Thoracic aorta (tissue), 1 donor: Measurements from ENCODE around the genes KRTAP26-1, KRTAP13-3 and KRTAP19-1.

GRCh38 chr21:25907483-25907949 is 172.7 kb downstream of the GABPA start:
- RAMPAGE, long total RNA = no peak

GRCh38 chr21:25911518-25912099 is 176.8 kb downstream of the GABPA start:
- RAMPAGE, long total RNA = no peak

DNA sequence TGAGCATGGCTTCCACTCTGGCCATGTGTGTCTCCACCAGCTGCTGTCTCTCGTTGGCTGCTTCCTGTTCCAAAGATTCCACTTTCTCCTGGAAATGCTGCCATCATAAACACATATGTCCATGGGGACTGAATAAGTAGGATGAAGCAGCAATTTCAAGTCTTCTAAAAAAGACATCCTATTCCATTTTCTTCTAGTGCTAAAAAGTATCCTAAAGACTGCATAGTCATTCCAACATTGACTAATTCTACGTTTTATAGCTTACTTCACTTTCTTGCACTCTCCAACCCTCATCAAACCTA is 195.5 kb downstream of the APP start:
- RAMPAGE, long total RNA = no peak

DNA sequence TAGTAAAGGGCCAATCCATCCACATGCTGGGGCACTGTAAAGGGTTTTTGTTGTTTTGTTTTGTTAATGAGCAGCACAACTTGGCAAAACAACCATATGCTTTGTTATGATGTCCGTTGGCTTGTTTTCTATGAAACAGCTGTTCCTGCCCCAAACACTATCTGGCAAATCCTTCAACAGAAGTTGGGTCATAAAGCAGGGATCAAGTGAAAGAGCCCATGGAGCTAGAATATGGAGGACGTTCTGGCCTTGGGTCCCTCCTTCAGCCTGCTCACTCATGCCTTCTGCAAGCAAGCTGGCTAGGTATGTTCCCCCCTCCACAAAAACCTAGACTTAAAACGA is 183.6 kb downstream of the APP start:
- RAMPAGE, long total RNA = no peak

DNA sequence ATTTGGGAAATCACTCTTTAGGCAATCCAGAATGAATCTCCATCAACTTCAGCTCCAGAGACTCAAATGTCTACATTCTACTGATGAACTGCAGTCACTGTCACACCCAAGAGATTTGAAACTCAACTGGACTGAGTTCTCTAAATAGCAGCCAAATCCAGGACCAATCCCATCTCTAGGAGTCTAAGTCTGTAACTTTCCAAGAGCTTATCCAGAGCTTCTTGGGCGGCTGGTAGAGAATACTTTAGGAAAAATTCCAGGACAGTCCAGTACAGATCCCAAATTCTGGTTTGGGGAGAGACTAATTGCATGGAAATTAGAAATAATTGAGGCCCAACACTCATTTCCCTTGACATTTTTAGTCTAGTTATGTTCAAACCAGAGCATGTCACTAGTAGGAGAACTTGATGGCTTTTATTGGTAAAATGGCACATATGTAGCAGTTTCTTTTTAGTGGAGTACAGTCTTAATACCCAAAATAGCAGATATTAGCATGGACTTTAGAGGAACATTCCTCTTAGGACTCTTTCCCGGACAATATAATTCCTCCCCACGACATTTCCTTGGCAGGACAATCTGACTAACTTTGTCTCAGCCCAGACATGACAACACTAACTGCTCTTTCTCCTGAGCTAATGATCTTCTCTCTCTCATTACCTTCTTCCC is 62.7 kb downstream of the ADAMTS1 start:
- RAMPAGE, long total RNA = no peak

GRCh38 chr21:26799829-26800508 is 45.2 kb downstream of the ADAMTS1 start:
- RAMPAGE, long total RNA = no peak

DNA sequence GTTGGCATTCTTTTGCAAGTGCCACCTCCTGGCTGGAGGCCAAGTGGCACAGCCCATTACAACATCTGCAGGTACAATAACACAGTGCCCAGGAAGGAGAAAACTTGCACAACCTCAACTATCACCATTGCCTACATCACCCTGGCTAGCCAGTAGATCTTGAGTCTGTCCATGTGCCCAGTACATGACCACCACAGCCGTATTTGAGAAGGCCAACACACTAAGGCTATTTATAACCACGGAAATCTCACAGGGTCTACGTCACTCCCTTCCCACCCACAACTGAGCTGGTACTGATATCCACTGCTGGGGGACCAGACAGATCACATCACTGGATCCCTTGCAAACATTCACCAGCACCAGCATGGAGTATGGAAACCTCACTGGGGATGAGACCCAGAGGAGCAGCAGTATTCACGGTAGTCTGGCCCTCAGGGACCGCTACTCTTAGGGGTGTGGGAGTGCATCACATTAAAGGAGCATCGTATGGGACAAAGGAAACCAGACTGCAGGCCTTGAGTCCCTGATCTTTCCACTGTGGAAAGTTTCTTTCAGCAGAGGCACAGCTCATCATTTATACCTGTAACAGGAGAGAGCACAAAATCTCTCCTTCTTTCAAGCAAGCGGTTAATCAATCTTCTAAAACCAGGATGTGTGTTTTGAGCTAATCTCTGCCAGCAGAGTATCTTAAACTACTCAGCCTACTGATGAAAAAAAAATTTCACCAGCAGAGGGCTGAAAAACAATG is 11.4 kb downstream of the ADAMTS1 start:
- RAMPAGE, long total RNA = no peak

DNA sequence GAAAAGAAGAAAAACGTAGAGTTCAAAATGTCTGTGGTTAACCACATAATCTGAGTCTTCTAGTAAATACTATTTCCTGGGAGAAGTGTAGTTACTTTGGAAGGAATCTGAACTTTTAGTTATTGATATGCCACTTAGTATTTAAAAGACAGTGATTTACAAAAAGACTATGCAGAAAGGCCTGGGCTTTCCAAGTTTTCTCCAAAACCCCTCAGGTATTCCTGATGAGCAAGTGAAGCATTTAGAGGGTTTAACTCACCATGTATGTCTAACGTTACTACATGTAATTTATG is 9.9 kb downstream of the ADAMTS1 start:
- RAMPAGE, long total RNA = no peak

DNA sequence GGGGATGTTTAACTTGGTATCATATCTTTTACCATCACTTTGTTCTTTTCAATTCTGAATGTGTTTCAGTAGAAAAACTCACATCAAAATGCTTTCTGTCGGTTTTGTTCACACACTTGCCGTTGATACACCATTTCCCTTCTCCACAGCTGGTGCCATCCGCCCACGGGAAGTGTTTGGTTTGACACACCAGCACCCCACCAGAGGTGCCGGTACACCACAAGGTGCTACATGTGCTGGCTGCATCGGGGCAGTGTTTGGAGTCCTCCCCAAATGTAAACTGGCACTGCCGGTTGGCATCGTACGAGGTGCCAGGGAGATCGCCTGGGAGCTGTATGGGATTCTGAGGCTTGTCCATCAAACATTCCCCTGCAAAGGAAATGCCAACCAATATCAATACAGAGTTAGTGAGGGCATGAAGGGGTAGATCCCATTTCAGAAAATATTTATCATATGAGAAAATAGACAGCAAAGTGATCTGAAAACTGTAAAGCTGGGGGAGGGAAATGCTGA is 5.0 kb downstream of the ADAMTS1 start:
- RAMPAGE, long total RNA = no peak

GRCh38 chr21:28375351-28376105 is 509.6 kb downstream of the N6AMT1 start:
- RAMPAGE, long total RNA = no peak

- RAMPAGE, long total RNA = start-site peak on the minus strand at chr21:28804201-28804247, 6 reads
Observed at GRCh38 chr21:28803561-28804586, 81.3 kb downstream of the N6AMT1 start.

GRCh38 chr21:28984534-28985154 is 8.0 kb downstream of the LTN1 start:
- RAMPAGE, long total RNA = no peak

- RAMPAGE, long total RNA = no peak
Observed at GRCh38 chr21:29018170-29018462, 1.0 kb downstream of the RWDD2B start.

- RAMPAGE, long total RNA = no peak
Observed at GRCh38 chr21:29159318-29159914, 29.0 kb downstream of the MAP3K7CL start.

DNA sequence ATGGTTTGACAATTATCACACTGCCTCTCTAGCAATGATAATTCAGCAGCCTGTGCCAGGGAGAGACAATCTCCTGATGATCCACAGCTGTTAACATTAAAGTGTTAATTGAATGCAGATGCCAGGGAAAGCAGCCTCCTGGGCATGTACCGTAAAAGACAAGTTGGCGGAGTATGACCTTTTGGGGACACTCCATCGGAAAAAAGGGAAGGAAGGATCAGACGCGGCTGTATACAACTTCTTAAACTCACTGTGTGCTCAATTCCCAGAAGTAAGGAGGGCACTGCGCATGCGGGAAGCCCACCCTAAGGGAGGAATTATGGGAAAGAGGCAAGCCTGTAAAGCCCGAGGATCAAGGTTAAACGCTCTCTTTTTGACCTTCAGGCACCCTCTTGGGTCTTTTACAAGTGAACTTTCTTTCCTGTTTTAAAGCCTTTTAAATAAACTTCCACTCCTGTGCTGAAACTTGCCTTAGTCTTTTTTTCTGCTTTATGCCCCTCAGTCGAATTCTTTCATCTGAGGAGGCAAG is 62.7 kb downstream of the MAP3K7CL start:
- RAMPAGE, long total RNA = no peak

DNA sequence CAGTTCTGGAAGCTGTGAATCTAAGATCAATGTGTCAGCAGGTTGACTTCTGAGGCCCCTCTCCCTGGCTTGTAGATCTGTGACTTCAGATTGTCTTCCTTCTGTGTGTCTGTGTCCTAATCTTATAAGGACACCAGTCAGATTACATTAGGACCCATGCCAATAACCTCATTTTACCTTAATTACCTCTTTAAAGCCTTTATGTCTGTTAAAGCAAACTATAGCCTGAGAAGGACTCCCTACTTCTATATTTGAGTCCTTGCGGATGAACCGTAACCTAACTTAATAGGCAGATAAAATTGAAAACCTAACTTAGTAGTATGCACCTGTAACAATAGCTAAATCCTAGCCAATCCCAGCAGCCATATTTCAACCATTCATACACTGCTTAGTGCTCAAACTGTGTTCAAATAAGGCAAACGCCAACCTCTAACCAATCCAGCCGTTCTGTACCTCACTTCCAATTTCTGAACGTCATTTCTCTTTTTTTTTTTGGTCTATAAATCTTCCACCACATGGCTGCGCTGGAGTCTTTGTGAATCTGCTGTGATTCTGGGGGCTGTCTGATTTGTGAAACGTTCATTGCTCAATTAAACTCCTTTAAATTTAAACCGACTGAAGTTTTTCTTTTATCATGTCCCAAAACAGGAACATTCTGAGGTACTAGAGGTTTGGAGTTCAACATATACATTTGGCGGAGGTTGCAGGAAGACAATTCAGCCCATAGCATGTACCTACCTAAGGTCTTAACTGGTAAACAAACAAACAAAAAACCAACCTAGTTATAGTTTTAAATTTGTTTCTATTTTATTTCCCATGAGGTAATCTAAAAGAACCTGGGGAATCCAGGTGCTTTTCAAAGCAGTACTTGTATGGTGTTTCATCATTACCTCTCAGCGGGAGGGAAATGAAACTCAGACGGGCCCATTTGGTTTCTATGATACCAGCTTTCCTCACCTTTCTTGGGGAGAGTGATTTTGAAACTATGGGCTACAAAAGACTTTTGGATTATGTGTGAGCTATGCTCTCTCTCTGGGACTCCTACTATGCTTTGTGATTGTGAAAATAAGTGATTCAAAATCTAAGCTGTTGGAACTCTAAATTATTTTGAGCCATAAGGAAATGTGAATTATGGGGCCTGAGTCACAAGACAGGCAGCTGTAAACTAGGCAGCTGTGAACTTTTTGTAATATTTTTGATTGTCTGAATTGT is 65.5 kb upstream of the BACH1 start:
- RAMPAGE, long total RNA = no peak

DNA sequence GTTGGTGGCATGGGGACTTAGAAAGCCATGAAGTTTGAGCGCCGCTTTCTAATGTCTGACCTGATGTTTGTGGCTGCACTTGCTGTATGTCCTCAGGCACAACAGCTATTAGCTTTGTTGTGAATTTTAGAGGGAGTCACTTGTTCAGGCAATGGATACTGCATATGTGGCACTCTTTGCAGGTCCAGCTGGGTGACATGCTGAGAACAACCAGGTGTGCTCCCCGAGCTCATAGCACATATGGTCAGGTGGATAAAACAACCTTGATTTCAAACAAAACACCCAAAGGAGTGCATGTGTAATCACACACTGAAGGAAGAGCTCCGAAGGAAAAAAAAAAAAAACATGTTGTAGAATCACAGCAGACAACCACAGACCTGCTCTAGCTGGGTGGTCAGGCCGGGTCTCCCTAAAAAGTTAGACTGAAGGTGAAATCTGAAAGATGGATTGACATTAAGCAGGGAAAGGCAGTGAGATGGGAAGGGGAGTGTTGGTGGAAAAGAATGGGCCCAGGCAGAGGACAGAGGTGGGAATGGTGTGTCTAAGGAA is 178.7 kb downstream of the BACH1 start:
- RAMPAGE, long total RNA = no peak

DNA sequence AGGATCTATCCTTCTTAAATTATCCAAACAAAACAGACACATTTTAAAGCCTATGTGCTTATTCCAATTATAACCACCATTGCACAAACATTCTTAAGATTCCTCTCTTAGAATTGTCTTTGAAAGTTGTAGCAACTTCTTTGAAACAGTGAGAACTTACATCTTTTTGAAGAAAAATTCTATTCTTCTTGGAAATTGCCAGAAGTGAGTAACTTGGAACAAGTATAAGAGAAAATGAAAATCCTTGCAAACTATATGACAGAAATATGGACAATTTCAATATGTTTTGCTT is at the start of gene KRTAP26-1:
TSS of gene KRTAP26-1 (minus strand) at position 15 of the 292 bp plus-strand sequence.
- RAMPAGE, long total RNA = no peak

DNA sequence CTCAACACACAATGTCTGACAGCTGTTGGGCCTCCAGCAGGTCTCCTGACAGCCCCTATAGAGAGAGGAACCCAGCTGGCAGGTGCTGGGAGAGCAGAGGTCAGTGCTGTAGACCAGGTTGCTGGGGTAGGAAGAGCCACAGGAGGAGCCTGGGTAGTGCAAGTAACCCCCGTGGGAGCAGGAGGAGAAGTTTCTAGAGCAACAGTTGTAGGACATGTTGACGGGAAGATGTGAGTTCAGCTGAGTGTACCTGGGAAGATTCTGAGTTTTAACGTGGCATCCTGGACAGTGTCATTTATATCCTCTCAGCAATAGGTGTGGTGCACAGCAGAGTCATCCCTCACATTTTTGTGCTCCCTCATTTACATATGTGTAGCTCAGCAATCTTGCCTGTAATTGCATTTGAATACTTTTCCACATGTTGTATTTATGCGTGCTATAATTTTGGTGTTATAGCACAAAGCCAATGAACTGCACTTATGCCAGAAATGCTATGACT is at the start of gene KRTAP13-3:
TSS of gene KRTAP13-3 (minus strand) at position 230 of the 499 bp plus-strand sequence.
- RAMPAGE, long total RNA = no peak

DNA sequence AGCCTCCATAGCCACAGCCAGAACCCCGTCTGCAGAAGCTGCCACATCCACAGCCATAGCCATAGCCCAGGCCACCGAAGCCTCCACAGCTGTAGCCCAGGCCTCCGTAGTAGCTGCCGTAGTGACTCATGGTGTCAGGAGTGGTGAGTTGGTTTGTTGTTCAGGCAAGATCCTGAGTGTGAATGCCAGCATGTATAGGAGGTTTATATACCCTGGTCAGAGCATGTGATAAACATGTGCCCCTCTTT is at the start of gene KRTAP19-1:
TSS of gene KRTAP19-1 (minus strand) at position 180 of the 248 bp plus-strand sequence.
- RAMPAGE, long total RNA = no peak